SK-MEL-5 (cell line): ENCODE data around the genes MSS51 and SYNPO2L.

GRCh38 chr10:72743908-72745073 is 52.3 kb downstream of the MCU start:
RAMPAGE:
- cytosol, long total RNA = no peak
- long total RNA = no peak
- nucleus, long total RNA = no peak

DNA sequence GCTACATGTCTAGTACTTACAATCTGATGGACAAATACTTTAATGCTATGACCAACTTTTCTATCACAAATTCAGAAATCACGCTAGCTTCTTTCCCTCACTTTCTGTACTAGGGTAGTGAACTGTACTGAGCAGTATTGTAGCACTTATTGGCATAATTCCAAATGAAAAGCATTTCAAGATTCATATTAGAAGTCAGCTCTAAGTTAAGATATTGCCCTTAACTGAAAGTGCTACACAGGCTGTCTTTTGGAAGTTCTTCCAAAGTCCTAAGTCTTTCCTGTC is 13.5 kb downstream of the P4HA1 start:
RAMPAGE:
- cytosol, long total RNA = no peak
- long total RNA = no peak
- nucleus, long total RNA = no peak

DNA sequence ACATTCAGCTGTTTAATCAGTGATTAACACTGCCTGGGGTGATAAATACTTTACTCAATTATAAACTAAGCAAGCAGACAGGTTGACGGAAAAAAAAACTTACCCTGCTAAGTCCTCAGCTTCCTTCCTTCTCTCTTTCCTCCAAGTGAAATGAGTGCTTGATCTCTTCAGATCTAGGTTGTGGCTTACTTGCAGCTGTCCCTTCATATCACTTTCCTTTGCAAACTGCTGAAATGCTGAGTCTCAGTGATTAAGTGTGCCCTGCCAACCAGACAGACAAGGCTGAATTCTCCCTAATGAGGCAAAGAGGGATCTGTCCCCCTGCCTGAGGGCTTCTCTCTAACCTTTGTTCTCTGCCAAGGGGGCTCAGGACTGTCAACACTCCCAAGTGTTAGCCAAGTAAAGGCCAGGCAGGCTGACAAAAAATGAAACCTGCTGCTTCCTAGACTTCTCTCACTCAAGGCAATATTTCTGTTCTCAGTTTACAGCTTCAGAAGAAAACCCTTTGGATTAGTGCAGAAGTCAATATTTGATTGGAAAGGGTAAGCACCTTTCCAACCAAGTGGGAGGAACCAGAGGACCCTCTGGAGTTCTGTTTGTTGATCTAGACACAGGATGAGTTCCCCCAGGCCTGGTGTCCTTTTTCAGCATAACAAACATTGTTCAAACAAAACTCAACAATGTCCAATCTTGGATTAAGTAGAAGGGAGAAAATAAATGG is at the start of gene MSS51:
TSS of gene MSS51 (minus strand) at position 152 of the 721 bp plus-strand sequence.
RAMPAGE:
- cytosol, long total RNA = no peak
- long total RNA = no peak
- nucleus, long total RNA = no peak

DNA sequence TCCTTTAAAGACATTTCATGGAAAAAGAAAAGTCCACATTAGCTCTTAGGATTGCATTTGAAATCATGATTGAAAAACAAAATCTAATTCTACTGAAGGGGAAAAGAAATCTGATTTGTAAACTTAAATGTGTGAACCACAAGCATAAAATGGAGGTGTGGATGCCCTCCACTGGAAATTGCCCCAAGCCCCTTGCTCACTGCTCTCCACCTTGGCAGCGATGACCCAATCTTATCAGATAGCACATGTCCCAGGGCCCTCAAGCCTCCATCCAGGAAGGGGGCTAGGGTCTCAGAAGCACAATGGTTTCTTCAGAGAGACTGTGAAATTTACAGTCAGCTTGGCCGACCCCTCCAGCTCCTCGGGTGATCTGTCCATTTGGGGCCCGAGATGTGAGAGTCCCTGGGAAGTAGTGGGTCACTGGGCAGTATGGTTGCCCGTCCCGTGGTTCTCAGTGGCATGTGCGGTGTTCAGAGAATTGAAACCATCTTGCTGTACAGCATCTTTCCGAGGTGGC is 4.5 kb upstream of the MSS51 start:
RAMPAGE:
- cytosol, long total RNA = no peak
- long total RNA = no peak
- nucleus, long total RNA = no peak

GRCh38 chr10:73470797-73471295 is 25.0 kb downstream of the PPP3CB start:
RAMPAGE:
- cytosol, long total RNA = no peak
- long total RNA = no peak
- nucleus, long total RNA = no peak

DNA sequence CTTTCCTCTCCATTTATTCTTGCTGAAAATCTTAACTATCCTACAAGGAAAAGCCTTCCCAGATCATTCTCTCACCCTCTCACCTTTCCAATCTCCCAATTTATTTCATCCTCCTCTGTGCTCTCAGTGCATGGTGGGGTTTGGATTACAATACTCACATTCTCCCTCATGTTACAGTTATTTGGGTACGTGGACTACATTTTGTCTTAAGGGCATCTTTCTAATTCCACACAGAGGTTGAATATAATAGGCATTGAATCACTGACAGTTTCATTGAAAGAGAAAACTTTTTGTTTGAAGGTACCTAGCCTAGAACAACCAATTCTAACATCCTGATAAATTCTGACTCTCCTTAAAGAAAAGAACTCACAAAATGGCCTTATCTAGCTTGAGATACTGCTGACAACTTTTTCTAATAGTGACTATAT is 4.9 kb downstream of the USP54 start:
RAMPAGE:
- cytosol, long total RNA = no peak
- long total RNA = no peak
- nucleus, long total RNA = no peak

DNA sequence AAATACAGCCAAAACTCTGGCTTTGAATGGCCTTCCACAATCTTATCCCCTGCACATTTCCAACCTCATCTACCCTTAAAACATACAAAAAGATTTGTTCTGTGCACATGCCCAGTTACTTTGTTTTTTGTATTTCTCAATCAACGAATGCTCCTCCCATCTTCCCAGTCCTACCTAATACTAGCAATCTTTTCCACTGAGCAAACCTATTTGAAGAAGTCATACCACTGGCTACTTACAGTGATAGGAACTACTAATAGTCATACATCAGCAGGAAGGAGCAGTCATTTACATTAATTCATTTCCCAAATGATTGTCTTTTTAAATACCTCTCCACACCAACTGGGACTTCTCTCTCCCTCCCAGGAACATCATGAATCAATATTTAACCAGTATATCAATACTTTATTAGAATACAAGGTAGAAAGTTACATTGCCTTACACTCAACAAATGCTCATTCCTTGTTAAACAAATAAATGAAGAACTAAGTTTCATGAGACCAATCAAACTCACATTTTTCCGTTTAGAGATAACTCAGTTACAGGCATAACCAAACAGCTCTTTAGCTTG is 2.4 kb downstream of the USP54 start:
RAMPAGE:
- cytosol, long total RNA = no peak
- long total RNA = no peak
- nucleus, long total RNA = no peak

RAMPAGE:
- cytosol, long total RNA = no peak
- long total RNA = no peak
- nucleus, long total RNA = no peak
These were observed 2.9 kb upstream of the MYOZ1 start for GRCh38 chr10:73644011-73644655.

GRCh38 chr10:73655850-73656307 is at the start of gene SYNPO2L:
SYNPO2L (minus strand) TSS chr10:73656029.
RAMPAGE:
- cytosol, long total RNA = no peak
- long total RNA = no peak
- nucleus, long total RNA = no peak

DNA sequence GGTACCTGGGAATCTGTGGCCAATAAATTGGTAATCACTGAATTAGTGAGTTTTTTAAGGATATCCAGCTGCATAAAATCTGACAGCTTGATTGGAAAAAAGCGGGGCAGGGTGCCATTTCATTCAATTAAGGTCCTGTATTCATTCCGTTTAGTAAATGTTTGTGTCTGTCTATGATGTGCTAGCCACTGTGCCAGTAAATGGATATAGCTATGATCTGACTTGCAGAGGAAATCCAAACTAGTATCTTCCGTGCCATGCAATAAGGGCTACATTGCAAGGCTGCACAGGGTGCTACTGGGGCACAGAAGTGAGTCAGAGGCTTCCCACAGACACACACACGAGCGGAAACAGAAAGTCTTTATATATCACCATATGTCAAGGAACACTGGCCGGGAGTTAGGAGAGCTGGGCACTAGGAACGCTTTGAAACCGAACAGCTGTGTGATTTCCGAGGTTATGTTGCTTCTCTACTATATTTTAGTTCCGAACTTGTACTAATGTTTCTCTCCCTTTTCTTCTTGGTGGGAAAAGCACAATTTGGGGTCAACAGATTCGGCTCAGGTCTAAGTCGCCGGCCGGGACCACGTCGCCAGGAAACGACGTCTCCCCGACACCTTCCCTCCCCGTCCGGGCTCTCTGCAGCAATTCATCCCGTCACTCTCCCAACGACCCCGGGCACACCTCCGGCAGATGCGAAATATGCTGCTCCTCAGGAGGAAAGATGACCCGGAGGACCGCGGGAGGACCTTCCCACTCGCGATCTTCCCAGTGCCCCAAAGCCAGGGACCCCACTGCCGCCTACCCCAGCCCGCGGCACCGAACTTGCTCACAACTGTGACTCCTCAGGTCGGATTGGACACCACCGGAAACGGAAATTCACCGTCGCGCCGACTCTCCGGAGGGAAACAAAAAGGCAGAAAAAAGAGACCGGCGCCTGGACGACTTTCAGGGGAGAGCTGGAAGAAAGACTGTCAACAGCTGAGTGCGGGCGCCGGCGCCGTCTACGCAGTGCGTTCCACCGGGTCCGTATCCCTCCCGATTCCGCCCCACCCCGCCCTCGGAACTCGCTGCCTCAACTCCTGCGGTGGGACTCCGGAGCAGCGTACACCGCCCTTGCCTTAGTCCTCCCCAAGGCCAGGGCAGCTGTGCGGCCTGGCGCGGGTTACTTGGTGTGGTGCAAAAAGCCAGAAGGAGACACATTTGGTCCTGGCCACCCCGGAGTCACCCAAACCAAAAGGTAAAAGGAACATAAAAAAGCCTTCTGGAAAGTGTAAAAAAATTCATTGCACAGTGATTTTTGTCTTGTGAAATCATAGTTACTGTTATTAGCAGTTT is 14.1 kb upstream of the SEC24C start:
RAMPAGE:
- cytosol, long total RNA = start-site peak on the minus strand centred at position 852 of the sequence, 43 bp wide, 24 and 23 reads in 2 replicates
- long total RNA = start-site peak on the minus strand centred at position 852 of the sequence, 43 bp wide, 25 and 25 reads in 2 replicates
- nucleus, long total RNA = no peak

DNA sequence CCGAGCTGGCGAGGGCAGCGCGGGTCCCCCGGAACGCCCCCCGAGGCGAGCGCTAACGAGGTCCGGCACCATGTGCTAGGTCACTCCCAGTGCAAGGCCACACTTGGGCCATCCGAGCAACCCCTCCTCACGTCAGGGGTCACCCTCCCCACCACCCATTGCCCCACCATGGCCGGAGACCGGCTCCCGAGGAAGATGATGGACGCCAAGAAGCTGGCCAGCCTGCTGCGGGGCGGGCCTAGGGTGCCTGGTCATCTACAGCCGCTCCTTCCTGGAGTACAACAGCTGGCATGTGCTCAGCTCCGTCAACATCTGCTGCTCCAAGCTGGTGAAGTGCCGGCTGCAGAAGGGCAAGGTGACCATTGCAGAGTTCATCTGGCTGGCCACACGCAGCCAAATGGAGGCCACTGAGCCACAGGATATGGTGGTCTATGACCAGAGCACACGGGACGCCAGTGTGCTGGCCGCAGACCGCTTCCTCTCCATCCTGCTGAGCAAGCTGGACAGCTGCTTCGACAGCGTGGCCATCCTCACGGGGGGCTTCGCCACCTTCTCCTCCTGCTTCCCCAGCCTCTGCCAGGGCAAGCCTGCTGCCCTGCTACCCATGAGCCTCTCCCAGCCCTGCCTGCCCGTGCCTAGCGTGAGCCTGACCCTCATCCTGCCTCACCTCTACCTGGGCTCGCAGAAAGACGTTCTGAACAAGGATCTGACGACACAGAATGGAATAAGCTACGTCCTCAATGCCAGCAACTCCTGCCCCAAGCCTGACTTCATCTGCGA is 12.3 kb upstream of the SEC24C start:
RAMPAGE:
- cytosol, long total RNA = no peak
- long total RNA = no peak
- nucleus, long total RNA = no peak

RAMPAGE:
- cytosol, long total RNA = no peak
- long total RNA = no peak
- nucleus, long total RNA = no peak
These were observed 3.2 kb upstream of the FUT11 start for GRCh38 chr10:73768561-73769533.

DNA sequence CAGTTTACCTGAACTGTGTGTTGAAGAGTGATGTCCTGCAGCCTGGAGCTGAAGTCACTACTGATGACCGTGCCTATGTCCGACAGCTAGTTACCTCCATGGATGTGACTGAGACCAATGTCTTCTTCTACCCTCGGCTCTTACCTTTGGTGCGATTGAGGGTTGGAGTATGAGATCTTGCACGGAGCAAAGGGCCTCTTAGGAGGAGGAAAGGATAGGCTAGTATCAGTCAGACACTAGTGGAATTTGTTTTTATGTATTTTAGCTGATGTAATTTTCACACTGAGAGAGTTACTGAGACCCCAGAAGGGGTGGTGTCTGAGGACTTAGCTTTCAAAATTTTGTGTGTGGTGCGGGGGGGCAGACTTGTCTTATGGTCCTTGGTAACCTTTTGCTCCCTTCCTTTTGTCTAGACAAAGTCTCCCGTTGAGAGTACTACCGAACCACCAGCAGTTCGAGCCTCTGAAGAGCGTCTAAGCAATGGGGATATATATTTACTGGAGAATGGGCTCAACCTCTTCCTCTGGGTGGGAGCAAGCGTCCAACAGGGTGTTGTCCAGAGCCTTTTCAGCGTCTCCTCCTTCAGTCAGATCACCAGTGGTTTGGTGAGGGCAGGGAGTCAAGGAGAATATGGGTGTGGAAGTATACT is 2.1 kb upstream of the FUT11 start:
RAMPAGE:
- cytosol, long total RNA = no peak
- long total RNA = no peak
- nucleus, long total RNA = no peak

DNA sequence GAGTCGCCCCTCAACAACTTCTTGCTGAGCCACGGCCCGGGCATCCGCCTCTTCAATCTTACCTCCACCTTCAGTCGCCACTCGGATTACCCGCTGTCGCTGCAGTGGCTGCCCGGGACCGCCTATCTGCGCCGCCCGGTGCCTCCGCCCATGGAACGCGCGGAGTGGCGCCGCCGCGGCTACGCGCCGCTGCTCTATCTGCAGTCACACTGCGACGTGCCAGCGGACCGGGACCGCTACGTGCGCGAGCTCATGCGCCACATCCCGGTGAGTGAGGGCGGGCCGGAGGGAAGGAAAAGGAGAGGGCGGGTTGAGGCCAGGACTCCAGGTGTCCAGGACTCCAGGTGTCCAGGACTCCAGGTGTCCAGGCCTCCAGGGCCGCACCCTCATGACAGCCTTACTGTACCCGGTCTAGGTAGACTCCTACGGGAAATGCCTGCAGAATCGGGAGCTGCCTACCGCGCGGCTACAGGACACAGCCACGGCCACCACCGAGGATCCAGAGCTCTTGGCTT is 756 bp downstream of the FUT11 start:
RAMPAGE:
- cytosol, long total RNA = no peak
- long total RNA = no peak
- nucleus, long total RNA = no peak

DNA sequence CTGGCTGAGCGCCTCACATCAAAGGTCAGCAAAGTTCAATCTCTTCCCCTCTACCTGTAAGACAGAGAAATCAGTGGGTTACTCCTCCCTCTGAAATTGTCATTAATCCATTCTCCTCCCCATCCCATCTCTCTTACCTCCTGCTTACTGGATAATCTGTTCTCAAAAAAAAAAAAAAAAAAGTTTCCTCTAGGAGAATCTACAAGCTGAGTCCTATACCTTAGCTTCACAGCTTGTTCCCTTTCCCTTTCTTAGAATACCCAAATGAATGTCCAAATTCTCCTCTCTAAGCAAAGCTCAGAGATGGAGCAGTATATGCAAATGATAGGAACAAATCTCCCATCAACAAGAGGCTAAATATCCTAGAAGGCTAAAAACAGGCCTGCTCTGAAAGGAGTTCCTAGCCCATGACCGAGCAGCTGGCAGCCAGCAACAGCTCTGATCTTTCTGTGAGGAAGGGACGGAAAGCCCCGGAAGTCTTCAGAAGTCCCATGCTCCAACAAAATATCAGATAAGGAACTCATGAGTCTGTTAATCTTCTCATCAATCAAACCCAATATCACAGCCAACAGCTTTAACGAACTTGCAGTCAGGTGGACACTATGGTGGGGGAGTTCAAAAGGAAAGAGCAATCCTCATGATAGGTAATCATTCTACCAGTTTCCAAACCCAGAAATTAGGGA is 2.6 kb downstream of the NDST2 start:
RAMPAGE:
- cytosol, long total RNA = no peak
- long total RNA = no peak
- nucleus, long total RNA = no peak

DNA sequence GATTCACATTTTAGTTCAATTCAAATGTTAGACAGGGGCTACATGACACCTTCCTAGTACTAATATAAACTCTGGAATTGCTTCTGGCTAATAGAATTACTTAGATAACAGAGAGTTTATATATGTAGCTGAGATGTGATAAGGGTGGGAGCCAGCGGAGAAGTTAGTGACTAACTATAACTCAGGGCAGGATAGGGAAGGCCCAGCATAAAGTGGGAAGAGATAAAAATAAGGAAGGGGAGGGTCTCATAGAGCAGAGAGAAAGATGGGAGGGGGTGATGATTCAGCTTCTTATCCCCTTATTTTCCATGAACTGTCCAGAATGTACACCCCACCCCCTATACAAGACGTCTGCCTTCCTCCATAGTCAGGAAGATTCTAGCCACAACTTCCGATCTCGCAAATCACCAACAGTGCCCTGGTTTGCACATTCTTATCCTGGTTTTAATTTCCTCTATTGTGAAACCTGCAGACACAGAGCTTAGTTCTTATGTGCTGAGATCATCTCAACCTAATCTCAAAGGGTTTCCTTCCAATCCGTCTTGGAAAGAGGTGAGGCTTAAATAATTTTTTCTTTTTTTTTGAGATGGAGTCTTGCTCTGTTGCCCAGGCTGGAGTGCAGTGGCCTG is 4.6 kb upstream of the NDST2 start:
RAMPAGE:
- cytosol, long total RNA = no peak
- long total RNA = no peak
- nucleus, long total RNA = no peak

GRCh38 chr10:73819514-73820321 is 8.3 kb upstream of the NDST2 start:
RAMPAGE:
- cytosol, long total RNA = no peak
- long total RNA = no peak
- nucleus, long total RNA = no peak

DNA sequence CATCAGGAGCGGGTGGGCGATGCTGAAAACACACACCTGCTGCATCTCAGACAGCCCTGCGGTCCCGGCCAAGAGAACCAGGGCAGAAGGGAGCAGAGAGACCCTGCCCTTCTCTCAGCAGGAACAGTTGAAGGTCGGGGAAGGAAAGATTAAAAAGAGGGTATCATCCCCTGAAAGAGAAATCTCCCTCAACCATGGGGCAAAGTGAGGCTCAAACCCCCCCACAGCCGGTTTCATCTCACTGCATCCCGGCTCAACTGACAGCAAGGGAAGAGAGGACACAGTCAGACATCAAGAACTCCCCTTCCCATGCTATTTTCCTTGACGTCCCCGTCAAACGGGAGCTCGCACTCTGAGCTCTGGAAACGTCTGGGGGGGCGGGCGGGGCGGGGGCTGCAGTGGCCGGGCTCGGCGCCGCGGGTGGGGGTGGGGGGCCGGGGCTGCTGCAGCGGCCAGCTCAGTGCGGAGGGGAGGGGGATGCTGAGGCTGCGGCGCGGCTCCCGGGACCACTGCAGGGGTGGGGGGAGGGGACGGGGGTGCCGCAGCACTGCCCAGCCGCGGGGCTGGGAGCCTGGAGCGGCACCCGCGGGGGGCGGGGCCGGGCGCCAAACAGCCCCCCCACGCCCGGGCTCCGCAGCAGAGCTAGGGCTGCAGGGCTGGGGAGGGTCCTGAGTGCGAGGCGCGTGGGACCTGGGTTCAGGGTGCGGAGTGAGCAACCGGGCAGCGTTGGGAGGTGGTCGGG is 830 bp downstream of the CAMK2G start:
RAMPAGE:
- cytosol, long total RNA = no peak
- long total RNA = no peak
- nucleus, long total RNA = no peak

DNA sequence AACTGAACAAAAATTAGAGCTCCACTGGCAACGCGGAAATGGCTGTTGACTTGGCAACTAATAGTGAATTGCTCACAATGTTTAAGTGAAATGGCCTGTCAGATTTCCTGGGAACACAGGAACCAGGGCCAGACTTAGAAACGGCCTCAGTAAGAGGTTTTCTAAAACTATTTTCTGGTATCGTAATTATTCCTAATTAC is 87.2 kb downstream of the ADK start:
RAMPAGE:
- cytosol, long total RNA = no peak
- long total RNA = no peak
- nucleus, long total RNA = no peak

DNA sequence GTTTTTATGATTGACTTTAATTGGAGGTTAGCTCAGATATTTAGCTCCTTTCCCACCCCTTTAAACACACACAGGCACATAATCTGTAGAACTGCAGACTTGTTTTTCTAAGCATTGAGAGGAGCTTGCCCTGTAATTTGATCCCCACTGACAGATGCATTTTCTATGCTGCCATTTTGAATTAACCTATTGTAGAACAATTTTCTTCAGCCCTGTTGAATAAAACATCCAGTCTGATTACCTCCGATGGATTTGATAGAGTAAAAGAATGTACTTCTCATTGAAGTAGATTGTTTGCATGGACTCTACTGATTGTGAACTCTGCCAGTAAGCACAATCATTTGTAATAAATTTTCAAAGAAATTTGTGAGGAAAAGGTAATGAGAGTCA is 267.6 kb downstream of the ADK start:
RAMPAGE:
- cytosol, long total RNA = no peak
- long total RNA = no peak
- nucleus, long total RNA = no peak